BE2C (cell line): Measurements from ENCODE around the genes PCDHB8, PCDHB16, PCDHB13, SLC25A2 and FCHSD1.

DNA sequence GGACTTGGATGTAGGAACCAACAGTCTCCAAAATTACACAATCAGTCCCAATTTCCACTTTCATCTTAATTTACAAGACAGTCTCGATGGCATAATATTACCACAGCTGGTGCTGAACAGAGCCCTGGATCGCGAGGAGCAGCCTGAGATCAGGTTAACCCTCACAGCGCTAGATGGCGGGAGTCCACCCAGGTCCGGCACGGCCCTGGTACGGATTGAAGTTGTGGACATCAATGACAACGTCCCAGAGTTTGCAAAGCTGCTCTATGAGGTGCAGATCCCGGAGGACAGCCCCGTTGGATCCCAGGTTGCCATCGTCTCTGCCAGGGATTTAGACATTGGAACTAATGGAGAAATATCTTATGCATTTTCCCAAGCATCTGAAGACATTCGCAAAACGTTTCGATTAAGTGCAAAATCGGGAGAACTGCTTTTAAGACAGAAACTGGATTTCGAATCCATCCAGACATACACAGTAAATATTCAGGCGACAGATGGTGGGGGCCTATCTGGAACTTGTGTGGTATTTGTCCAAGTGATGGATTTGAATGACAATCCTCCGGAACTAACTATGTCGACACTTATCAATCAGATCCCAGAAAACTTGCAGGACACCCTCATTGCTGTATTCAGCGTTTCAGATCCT is 978 bp downstream of the PCDHB2 start:
- RRBS = 89% methylated on average over 7 of the region's 21 CpGs

GRCh38 chr5:141177449-141178261 is at the start of gene PCDHB8:
TSS of gene PCDHB8 (plus strand) at chr5:141177790.
- RRBS = no CpG with 5 or more reads among the region's 20 CpGs

GRCh38 chr5:141182246-141182870 is at the start of gene PCDHB16:
TSS of gene PCDHB16 (plus strand) at chr5:141182387.
- RRBS = no CpG with 5 or more reads among the region's 18 CpGs

GRCh38 chr5:141213871-141214187 is at the start of gene PCDHB13:
TSS of gene PCDHB13 (plus strand) at chr5:141213919.
- RRBS = no CpG with 5 or more reads among the region's 9 CpGs

DNA sequence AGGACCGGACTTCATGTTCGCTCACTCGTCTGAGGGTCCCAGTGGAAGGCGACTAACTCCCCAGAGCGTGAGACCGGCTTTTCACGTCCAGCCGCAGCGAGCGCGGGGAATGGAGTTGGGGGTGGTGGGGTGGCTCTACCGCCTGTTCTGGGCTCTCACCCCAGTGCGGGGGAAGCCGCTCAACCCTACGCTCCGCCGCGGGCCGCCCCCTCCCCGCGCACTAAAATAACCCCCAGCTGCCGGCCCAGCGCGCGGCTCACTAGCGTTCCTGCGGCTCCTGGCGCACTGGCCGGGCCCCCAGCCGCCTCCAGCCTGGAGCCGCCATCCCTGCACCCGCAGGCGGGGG is at the start of gene SLC25A2:
Gene SLC25A2, minus strand, starts transcription at position 199 of the 346 bp plus-strand sequence.
- RRBS = 94% methylated on average over 14 of the region's 33 CpGs

DNA sequence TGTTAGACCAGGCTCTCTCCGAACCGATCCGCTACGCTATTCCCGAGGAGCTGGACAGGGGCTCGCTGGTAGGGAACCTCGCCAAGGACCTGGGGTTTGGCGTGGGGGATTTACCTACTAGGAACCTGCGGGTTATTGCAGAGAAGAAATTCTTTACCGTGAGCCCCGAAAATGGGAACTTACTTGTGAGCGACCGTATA is 323 bp downstream of the PCDHGB3 start:
- RRBS = no CpG with 5 or more reads among the region's 13 CpGs

- RRBS = 93% methylated on average over 2 of the region's 4 CpGs
Measured at GRCh38 chr5:141505358-141505557, 16.4 kb downstream of the PCDHGC5 start.

DNA sequence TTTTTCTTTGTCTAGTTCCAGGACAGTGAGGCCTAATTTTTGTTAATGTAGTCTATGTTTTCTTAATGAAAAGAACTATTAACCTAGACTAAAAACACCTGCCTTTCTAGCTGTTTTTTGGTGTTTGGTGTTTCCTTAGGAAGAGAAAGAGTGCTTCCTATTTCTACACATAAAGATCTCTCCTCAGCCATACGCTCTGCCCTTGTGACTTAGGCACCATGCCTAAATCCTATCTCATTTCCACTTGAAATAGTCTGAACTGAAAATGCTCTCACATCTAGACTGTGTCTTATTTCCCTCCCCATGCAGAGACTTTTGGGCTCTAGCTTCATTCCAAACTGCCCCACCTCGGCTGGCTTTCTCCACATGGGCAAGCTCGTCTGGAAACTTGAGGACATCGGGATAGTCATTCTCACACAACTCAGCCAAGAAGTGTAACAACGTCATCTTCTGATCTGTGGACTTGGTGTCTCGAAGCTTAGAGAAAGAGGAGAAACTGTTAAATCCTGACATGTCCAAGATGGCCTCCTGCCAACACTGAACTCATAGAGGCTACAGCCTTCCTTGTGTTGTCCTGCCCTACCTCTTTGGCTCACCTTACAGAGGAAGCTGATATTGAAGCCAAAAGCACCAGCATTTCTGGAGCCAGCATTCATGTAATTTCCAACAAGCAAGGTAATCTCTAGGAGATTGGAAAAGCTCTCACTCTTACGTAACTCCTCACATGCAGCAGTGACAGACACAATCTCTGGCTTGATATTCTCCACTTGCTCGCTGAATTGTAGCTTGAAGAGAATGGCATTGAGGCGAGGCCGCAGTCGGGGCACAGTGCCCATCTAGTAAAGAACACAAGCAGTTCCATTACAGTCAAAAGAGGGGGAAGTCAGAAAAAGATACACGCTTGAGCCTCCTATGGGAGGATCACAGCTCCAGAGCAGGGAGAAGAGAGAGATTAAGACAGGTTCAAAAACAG is 39.5 kb downstream of the PCDHGC5 start:
- RRBS = no CpG with 5 or more reads among the region's 12 CpGs

DNA sequence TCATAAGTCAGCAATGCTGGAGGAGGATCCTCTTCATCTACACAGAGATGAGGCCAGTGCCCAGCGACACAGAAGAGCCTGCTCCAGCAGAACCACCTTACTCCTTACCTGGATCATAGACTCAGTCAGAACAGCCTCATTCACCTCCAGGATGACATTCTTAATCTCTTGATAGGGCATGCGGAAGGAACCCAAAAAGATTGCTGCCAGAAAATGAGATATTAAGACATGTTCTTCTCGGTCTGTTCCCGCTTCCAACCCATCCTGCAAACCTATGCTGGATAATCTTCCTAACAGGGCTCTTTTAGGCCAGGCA is 40.6 kb downstream of the PCDHGC5 start:
- RRBS = no CpG with 5 or more reads among the region's 4 CpGs

DNA sequence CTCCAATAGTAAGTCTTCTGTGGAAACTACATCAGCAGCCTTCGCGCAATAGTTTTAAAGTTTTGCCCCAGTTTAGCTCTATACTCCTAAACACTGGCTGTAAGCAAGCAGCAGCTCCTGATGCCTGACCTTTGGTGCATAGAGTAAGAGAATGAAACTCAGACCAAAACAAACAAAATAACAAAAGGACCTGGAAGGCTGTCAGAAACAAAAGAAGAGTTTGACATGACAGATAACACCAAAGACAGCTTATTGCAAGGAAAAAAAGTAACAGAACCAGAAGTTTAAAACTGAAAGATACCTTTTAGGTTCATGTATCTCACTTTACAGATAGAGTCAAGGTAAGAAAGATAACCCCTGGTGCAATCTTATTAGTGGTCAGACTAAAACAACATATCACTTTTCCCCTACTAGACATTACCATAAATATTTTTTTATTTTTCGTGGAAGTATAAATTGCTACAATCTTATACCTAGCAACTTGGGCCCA is 54.2 kb downstream of the DIAPH1 start:
- RRBS = no CpG with 5 or more reads among the region's 3 CpGs

DNA sequence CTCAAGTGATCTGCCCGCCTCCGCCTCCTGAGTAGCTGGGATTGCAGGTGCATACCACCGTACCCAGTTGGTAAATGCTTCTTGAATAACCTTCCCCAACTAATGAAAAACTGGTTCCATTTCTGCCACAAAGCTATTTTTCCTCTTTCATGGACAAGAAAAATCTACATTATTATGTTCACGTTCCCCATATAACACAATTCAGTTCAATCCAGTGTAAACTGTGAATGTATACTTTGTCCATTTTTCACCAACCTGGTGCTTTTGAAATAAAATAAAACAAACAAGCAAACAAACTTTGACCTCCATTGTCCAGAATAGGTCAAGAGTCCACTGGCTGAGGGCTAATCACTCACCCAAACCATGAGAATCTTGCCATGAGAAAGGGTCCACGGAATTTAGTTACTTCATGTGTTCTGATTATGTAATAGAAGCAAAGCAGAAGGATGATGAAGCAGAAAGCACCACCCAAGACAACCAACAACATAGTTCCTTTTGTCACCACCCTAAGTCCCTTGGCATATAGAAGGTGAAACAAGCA is 28.7 kb downstream of the DIAPH1 start:
- RRBS = no CpG with 5 or more reads among the region's 5 CpGs

DNA sequence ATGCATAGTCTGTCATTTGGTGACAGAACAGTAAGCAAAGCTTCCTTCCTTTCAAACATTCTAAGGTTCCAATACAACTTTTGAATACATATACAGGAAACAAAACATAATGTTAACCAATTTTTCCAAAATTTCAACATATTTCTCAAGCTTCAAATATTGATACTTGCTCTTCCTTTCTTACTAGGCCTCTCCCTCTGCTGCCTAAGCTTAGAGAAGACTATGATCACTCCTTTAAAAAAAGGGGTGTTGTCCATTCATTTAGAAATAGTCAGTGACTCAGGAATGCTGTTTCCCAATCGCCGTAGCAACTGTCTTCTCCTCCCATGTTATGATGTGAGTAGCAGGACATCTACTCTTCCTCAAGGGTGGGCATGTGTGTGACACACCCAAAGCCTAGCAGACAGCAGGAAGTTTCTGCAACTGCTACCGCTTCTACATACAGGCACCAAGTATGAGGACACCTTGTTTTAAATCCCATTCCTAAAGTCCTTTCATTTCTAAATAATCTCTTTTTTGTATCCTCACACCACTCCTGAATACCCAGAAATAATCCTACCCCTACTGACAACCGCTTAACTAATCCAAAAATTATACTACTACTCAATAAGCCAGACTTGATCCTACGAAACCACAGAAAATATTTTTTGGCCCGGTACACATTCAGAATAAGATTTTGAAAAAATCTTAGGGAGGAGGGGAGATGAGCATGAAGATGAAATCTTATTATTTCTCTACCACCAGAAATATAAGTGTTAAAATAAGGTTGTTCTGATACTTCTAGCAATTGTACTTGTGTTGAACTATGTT is 14.4 kb downstream of the DIAPH1 start:
- RRBS = no CpG with 5 or more reads among the region's 6 CpGs

- RRBS = 77% methylated on average over 3 of the region's 12 CpGs
Measured at GRCh38 chr5:141644103-141644831, 7.0 kb downstream of the FCHSD1 start.

DNA sequence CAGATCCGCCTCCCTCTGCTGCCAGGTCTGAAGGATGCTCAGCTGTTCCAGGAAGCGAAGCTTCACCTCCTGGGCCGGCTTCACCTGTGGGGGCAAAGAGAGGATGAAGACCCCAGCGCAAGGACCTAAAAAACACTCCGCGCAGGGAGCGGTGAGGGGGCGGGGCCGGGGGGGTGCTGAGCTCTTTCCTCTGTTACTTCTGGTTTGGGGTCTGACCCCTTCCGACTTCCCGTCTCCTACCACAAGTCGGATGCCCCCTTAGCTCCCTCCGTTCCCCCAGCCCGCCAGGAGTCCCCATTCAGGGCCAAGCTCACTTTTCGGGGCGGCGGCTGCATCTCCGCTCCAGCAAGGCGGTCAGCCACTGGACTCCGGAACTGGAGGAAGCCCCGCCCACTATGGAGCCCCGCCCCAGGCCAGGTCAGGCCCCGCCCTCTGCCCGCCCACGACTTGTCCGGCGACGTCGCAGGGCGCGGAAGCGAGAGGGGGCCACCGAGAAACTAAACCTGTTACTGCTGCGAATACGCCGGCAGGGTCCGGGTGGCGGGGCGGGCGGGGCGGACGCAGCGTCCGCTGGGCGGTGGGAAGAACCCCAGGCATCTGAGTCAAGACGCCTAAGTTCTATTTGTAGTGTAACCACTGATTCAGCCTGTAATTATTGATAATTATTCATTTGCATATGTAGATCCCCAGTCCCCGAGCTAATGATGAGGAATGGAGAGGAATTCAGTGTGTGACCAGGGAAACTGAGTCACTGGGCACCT is at the start of gene FCHSD1:
Gene FCHSD1, minus strand, starts transcription at position 385 of the 761 bp plus-strand sequence.
- RRBS = 2% methylated on average over 22 of the region's 47 CpGs

DNA sequence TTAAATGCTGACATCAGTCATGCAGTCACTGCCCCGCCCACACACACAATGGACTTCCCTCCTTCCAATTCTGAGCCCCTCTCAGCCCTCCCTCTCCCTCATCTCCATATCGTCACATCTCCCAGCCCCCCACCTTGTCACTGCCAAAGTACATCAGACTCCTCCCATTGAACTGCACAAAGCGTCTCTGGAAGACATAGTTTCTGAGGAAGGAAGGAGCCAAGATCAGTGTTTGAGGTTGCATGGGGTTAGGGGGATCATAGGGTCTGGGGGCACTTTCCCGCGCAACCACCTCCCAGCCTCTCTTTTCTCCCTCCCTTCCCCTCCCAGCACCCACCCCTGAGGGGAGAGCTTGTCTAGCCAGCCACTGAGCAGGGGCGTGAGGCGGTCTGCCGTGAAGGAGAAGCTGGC is 8.8 kb downstream of the ARAP3 start:
- RRBS = no CpG with 5 or more reads among the region's 8 CpGs

GRCh38 chr5:141811389-141812253 is 66.6 kb downstream of the PCDH1 start:
- RRBS = 2% methylated on average over 5 of the region's 32 CpGs

DNA sequence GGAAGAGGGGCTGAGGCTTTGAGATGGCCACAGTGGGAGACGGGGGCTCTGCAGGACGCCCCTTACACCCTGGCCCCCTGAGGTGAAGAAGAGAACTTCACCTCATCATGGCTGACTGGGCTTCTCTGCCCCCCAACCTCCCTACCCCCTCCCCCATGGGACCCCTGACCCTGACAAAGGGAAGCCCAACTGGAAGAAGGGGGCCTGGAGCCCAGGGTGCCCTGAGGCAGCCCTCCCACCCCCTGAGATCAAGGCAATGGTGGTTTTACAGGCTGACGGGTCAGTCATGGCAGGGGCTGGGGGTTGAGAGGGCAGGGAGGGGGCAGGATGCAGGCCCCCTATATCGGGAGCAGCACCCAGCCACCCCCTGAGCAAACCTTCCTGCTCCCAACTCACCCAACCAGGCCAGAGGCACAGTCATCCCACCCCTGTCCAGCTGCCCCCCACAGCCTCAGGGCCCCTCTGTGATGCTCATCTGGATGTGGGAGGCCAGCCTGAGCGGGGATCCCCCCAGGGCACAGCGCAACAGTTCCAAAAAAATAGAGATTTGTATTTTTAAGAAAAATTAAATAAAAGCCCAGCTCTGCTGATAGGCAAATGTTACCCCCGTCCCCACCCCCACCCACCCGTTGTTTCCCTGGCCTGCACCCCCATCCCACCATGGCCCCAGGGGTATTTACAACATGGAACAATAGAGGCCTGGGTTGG is 25.5 kb downstream of the PCDH1 start:
- RRBS = no CpG with 5 or more reads among the region's 8 CpGs

DNA sequence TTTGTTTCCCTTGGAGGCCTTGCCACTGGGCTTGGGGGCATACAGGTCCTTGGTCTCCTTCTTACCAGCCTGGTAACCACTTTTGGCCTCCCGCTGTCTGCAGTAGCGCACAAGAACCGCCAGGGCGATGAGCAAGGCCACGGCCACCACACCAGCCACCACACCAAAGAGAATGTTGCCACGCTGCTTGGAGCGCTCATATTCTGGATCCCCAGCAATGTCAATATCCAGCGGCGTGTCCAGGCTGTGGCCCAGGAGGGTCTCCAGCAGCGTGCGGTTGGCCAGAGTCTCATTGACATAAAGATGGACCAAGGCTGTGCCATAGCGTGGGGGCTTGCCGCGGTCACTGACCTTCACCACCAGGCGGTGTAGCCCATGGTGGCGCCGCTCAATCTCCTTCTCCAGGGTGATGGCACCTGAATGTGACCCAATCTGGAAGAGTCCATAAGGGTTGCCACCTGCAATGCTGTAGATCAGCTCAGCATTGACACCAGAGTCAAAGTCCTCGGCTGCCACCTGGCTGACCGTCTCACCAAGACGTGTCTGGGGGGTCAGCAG is 14.5 kb downstream of the PCDH1 start:
- RRBS = no CpG with 5 or more reads among the region's 20 CpGs

GRCh38 chr5:141874137-141875213 is 3.7 kb downstream of the PCDH1 start:
- RRBS = no CpG with 5 or more reads among the region's 19 CpGs